Cerebellum (tissue), 5 donors: ENCODE data around the genes ITGA3 and CHAD.

GRCh38 chr17:50051040-50051405, 4.9 kb upstream of the ITGA3 start:
- PRO-cap, 3 experiments, result no peak in any of the 3 experiments
- RAMPAGE, long total RNA, result no peak

DNA sequence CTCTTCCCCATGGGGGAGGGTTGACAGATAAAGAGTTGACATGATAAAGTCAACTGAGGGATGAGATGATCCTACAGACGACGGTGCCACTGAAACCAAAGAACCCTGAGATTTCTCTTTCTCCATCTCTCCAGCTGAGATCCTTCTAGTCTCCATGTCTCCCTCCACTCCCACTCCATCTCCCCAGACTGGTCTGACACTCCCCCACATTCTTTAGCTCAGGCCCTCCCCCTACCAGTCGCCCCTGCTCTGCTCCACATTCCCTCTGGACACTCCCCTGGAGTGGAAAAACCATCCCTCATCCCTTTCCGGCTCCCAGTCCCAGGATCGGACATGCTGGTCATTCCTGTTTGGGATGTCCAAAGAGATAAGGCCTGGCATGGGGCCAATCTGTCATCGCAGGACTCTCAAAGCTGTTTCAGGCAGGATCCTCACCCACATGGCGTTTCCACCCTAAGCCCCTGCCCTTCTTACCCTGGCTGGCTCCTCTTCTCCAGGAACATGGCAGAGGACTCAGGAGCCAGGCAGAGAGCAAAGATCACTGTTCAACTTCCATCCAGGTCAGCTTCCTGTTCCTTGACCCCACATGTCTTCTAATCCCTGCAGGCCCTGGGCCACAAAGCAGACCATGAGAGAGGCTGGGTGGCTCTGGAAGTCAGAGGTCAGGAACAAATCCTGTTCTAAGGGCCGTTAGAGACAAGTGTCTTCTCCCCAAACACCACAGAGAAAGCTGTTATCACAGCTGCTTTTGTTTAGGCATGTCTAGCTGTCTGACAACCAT, 2.7 kb upstream of the ITGA3 start:
- PRO-cap, 3 experiments, result no peak in any of the 3 experiments
- RAMPAGE, long total RNA, result no peak

DNA sequence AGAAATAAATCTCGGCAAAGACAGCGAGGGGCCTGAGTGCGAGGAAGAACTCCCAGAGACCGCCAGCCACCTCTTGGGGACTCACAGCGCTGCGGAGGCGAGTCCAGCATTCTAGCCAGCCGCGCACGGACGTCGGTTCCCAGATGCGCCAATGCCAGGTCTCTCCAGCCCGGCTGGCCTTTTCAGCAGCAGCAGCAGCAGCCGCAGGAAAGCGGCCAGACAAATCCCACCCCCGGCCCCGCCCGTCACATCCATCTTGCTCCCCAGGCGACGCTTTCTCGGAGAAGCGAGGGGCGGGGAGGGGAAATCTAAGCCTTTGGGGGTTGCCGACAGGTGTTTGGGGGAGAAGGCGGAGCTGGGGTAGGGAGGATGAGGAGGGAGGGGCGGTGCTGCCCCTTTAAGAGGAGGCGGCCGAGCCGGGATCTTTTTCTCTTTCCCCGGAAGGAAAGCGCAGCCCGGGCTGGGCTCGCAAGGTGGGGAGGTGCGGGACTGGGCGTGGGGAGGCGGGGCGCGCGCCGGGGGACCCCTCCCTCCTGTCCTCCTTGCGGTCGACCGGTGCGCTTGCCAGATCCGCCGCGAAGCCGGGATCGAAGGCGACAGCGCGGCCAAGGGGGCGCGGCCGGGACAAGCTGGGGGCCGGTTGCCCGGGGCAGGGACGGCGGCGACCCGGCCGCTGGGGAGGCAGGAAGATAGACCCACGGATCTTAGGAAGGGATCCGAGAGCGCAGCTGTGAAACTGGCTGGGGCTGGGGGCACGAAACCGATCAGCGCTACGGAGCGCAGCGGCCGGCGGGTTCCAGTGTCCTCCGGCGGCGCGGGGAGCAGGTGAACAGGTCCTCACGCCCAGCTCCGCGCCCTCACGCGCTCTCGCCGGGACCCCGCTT, at the start of gene ITGA3:
TSS of gene ITGA3 (plus strand) at position 567 of the 884 bp plus-strand sequence.
- PRO-cap, 3 experiments, result peak in 3 of 3 experiments; most common plus-strand start position 567 of the sequence (in 3); most common minus-strand start position 83 of the sequence (in 1)
- RAMPAGE, long total RNA, result no peak

DNA sequence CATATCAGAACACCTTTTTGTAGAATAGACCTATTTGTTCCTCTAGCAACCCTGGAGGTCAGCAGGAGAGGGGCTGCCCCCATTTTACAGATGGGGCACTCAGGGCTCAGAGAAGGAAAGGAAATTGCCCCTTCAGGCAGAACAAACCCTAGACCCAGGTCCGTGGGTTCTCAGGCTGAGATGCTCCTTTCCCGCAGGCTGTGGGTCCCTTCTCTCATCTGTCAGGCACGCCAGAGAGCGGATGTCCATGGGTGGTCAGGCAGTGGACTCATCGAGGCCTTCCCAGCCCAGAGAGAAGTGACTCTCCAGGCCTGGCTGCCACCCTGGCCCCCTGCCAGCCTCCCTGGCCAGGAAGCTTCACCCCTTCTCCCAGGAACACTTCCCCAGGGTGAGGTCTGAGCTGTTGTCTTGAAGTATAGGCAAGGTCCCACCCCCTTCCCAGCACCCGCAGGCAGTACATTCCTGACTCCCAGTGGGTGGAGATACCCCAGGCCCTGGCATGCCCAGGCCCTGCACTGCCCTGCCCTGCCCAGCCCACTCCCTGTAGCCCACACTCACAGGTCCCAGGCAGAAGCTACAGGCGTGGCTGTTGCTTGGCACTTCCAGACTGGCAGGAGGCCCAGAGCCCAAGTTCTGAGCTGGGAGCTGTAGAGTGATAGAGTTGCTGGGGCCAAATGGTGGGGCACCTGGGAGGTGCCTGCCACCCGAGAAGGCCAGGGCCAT, 6.4 kb downstream of the ITGA3 start:
- PRO-cap, 3 experiments, result no peak in any of the 3 experiments
- RAMPAGE, long total RNA, result no peak

DNA sequence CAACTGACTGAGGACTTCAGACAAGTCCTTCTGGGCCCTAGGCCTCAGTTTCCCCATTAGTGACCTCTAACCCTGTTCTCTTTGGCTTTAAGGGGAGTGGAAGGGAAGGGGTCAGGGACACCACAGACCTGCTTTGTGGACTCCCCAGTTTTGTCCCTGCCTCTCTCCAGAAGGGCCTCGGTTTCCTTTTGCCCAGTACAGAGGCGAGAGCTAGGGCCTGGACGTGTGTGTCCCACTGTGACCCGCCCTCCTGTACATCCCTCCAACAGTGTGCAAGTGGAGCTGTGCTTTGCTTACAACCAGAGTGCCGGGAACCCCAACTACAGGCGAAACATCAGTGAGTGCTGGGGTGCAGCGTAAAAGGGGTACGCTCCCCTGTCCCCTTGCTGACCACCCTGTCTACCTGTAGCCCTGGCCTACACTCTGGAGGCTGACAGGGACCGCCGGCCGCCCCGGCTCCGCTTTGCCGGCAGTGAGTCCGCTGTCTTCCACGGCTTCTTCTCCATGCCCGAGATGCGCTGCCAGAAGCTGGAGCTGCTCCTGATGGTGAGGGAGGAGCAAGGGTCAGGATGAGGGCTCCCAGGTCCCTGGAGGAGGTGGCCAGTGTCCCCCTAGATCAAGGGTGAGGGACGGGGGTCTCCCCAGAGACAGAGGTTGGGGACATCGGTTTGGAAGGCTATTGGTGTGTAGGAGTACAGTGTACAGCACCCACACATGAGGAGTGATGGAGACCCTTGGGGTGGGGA, 19.5 kb downstream of the ITGA3 start:
- PRO-cap, 3 experiments, result no peak in any of the 3 experiments
- RAMPAGE, long total RNA, result no peak

GRCh38 chr17:50116971-50117660, 12.8 kb downstream of the SAMD14 start:
- PRO-cap, 3 experiments, result no peak in any of the 3 experiments
- RAMPAGE, long total RNA, result no peak

- PRO-cap, 3 experiments, result no peak in any of the 3 experiments
- RAMPAGE, long total RNA, result no peak
Measured at GRCh38 chr17:50133863-50134938, 4.2 kb upstream of the SAMD14 start.

- PRO-cap, 3 experiments, result no peak in any of the 3 experiments
- RAMPAGE, long total RNA, result no peak
Measured at GRCh38 chr17:50146504-50147272, 3.8 kb downstream of the PPP1R9B start.

GRCh38 chr17:50151585-50152695, 1.5 kb upstream of the PPP1R9B start:
- PRO-cap, 3 experiments, result peak in 1 of 3 experiments; most common plus-strand start chr17:50151825 (in 1); most common minus-strand start chr17:50151784 (in 1)
- RAMPAGE, long total RNA, result no peak

- PRO-cap, 3 experiments, result no peak in any of the 3 experiments
- RAMPAGE, long total RNA, result no peak
Measured at GRCh38 chr17:50189374-50189922, 12.0 kb downstream of the COL1A1 start.

DNA sequence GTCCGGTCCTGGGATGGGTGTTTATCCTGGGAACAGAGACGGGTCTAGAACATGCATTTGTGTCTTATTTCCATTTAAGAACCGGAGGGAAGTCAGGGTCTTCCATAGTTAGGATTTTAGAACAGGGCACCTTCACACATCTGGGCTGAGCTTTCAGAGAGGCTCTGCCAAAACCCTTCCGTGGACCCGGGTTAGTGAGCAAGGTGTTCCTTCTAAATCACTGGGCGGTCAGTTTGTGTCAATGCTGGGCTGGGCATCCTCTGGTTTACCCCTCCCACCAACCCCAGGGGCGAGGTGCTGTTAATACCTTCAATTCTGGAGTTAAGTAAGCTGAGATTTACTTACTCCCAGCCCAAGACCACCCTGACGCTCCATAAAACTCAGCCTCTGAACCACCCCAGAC, 939 bp downstream of the TMEM92 start:
- PRO-cap, 3 experiments, result no peak in any of the 3 experiments
- RAMPAGE, long total RNA, result no peak

- PRO-cap, 3 experiments, result no peak in any of the 3 experiments
- RAMPAGE, long total RNA, result no peak
Measured at GRCh38 chr17:50289338-50289676, 15.0 kb downstream of the TMEM92 start.

GRCh38 chr17:50363672-50364369, 9.2 kb downstream of the MRPL27 start:
- PRO-cap, 3 experiments, result no peak in any of the 3 experiments
- RAMPAGE, long total RNA, result no peak

GRCh38 chr17:50379331-50379530, 6.2 kb downstream of the EME1 start:
- PRO-cap, 3 experiments, result no peak in any of the 3 experiments
- RAMPAGE, long total RNA, result no peak

DNA sequence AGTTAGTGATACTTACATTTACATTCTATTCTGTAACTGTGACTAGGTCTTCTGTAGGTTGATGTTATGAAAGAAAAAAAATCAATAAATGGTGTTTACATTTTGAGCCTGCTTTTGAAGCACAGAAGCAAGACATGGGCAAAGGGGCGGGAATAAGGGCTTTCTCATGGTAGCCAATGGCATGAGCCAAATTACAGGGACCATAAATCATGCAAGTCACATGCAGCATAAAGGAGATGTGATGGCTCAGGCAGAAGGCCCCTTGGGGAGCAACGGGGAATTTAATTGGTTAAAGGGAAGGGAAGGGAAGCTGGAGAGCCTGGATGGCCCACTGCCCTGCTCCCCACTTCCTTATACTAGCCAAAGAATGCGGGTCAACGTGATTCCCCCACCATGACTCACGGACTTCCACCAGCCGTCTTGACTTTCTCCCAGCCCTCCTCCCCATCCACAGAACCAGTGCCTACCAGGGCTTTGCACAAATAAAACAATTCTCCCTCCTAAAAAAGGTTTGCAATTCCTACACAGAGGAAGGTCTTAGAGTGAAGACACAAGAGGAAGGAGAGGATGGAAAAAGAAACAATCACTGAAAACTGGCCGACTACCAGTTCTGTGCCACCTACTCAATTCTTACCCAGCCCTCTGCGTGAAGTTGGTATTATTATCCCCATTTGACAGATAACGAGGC, 2.2 kb upstream of the ACSF2 start:
- PRO-cap, 3 experiments, result no peak in any of the 3 experiments
- RAMPAGE, long total RNA, result no peak

DNA sequence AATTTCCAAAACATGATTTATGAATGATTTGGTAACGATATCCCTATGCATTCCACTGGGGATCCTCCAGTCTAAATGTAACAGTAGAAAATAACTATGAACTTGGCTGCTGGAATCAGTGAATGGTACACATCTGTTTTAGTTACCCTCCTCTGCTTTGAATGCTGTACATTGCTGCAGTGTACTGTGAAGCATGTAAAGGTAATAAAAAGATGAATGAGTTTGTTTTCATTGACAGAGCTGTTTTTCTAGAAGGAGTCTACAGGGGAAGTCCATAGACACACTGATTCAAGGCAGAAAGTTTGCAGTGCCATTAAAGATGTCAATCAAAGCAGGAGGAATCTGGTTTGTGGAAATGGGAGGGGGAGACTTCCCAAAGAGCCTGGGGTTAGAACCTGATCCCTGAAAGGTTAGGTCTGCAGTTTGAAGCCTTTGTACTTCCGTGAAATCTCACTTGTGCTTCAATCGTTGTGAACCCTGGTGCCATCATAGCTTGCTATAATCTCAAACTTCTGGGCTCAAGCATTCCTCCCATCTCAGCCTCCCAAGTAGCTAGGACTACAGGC, 5.1 kb downstream of the ACSF2 start:
- PRO-cap, 3 experiments, result no peak in any of the 3 experiments
- RAMPAGE, long total RNA, result no peak

GRCh38 chr17:50468112-50469324, at the start of gene CHAD:
CHAD (minus strand) TSS chr17:50468880.
- PRO-cap, 3 experiments, result peak in 3 of 3 experiments; most common plus-strand start chr17:50468343 (in 3); most common minus-strand start chr17:50468277 (in 2)
- RAMPAGE, long total RNA, result no peak

GRCh38 chr17:50538831-50539407, 6.4 kb downstream of the EPN3 start:
- PRO-cap, 3 experiments, result no peak in any of the 3 experiments
- RAMPAGE, long total RNA, result no peak

GRCh38 chr17:50554105-50554475, 6.4 kb upstream of the CACNA1G start:
- PRO-cap, 3 experiments, result no peak in any of the 3 experiments
- RAMPAGE, long total RNA, result no peak

- PRO-cap, 3 experiments, result no peak in any of the 3 experiments
- RAMPAGE, long total RNA, result no peak
Measured at GRCh38 chr17:50635432-50636734, 1.2 kb downstream of the ABCC3 start.